SJCRH30 (cell line): ENCODE measurements around the genes CABP7 and ASCC2.

DNA sequence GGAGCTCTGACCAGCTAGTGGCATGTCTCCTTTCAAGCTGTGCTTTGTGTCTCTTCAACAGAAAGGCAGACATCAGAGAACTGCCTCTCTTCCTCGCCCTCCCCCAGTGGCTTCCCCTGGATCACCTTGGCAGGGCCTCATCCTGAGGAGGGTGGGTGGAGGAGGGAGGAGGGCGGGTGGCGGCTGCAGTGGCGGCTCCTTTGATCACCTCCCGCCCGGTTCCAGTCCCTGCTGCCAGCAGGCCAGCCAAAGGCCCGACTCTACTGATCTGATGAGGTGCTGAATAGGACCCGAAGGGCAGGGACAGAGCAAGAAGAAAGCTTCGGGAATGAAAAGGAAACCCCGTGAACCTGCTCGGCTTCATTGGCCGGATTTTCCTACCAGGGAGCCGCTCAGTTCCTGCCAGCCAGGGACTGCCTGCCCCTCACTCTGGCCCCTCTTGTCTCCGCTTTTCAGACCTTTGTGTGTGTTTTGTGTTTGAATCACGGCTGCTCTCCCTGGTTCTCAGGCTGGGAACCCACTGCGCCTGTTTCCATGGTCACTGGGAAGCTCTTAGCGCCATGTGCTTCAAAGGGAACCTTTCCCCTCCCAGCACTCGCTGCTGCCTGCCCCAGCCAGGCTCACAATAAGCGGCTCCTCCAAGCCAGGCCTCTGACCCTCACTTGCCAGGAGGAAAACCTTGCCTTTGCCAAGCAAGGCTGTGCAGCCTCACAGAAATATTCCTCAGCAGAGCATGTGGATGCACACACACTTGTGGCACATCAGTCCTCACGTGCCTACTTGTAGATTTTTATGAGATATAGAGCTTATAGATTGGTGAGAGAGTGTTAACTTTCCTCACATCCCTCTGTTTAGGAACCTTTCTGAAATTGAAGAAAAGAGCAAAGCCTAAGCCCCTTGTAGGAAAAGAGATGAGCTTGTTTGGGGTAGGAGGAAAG is 56.8 kb downstream of the C22orf31 start:
- RAMPAGE, long total RNA: no peak

GRCh38 chr22:29151912-29152724 is 53.6 kb upstream of the EMID1 start:
- RAMPAGE, long total RNA: no peak

- RAMPAGE, long total RNA: no peak
Observed at GRCh38 chr22:29163791-29164216, 41.9 kb upstream of the EMID1 start.

GRCh38 chr22:29202121-29203338 is 3.2 kb upstream of the EMID1 start:
- RAMPAGE, long total RNA: no peak

GRCh38 chr22:29232331-29233097 is 26.8 kb downstream of the EMID1 start:
- RAMPAGE, long total RNA: no peak

DNA sequence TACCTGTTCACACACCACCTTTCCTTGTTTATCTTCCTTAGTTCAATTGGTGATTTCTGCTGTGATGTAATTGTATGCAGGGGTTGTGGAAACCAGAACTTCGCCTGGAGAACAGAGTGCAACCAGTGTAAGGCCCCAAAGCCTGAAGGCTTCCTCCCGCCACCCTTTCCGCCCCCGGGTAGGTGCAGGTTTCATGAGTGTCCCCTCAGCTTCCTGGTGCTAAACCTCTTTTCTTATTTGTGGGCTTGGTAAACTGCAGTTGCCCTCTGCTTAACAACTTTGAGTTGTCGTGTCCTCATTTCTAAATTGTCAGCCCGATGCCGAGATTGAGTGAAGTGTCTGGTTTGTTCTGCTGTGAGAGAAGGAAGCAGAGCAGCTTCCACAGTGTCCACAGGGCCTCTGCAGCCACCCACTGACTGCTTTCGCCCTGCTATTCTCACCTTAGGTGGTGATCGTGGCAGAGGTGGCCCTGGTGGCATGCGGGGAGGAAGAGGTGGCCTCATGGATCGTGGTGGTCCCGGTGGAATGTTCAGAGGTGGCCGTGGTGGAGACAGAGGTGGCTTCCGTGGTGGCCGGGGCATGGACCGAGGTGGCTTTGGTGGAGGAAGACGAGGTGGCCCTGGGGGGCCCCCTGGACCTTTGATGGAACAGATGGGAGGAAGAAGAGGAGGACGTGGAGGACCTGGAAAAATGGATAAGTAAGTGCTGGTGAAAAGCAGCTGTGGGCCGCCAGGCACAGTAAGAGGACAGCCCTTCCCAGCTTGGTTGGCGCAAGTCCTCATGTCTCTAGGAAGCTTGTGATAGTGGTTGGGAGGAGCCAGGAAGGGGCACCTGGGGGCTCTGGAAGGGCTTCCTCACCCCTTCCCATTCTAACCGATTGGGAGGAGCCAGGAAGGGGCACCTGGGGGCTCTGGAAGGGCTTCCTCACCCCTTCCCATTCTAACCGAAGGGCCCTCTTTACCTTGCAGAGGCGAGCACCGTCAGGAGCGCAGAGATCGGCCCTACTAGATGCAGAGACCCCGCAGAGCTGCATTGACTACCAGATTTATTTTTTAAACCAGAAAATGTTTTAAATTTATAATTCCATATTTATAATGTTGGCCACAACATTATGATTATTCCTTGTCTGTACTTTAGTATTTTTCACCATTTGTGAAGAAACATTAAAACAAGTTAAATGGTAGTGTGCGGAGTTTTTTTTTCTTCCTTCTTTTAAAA is 6.9 kb upstream of the GAS2L1 start:
- RAMPAGE, long total RNA: no peak

DNA sequence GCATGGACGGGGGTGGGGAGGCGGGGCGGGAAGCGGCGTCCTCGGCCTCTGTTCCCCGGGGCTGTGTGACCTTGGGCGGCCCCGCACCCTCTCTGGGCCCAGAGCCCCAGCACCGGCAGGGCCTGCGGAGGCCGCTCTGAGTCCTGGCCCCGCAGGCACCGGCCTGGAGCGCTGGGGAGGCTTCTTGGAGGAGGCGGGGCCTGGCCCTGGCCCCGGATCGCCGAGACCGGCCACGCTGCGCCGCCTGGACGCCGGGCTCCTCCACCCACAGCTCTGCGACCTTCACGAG is 685 bp downstream of the GAS2L1 start:
- RAMPAGE, long total RNA: no peak

DNA sequence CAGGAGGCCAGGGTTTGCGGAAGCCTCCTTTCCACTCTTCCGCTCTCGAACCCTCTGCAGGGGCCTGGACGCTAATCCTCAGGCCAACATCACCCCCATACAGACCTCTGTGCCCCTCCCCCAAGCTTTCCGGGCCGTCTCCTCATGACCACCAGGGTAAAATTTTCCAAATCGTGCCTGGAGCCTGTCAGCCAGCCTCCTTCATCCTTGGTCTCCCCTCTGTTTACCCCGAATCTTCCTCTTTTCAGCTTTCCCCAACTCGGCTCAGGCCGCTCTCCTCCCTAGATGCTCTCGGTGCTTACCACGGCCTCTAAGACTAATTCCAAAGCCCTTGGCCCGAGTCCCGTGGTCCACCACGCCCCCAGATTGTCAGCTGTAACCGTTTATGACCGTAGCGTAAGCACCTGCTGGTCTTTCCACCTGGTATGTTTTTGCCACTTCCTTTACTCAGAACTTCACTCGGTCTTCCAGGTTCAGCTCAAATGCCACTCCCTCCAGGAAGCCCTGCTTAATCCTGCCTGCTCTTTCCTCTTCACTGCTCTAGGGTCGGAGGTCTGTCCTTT is 1.4 kb downstream of the RASL10A start:
- RAMPAGE, long total RNA: no peak

DNA sequence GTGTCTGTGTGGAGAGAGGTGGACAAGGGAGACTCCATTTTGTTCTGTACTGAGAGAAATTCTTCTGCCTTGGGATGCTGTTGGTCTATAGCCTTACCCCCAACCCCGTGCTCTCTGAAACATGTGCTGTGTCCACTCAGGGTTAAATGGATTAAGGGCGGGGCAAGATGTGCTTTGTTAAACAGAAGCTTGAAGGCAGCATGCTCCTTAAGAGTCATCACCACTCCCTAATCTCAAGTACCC is 794 bp downstream of the THOC5 start:
- RAMPAGE, long total RNA: no peak

- RAMPAGE, long total RNA: no peak
Observed at GRCh38 chr22:29719778-29720298, at the start of gene CABP7. Gene CABP7, plus strand, starts transcription at chr22:29720003.

- RAMPAGE, long total RNA: no peak
Observed at GRCh38 chr22:29837930-29838740, at the start of gene ASCC2. Gene ASCC2, minus strand, starts transcription at chr22:29838274.

GRCh38 chr22:29883346-29884036 is 517 bp downstream of the MTMR3 start:
- RAMPAGE, long total RNA: no peak

DNA sequence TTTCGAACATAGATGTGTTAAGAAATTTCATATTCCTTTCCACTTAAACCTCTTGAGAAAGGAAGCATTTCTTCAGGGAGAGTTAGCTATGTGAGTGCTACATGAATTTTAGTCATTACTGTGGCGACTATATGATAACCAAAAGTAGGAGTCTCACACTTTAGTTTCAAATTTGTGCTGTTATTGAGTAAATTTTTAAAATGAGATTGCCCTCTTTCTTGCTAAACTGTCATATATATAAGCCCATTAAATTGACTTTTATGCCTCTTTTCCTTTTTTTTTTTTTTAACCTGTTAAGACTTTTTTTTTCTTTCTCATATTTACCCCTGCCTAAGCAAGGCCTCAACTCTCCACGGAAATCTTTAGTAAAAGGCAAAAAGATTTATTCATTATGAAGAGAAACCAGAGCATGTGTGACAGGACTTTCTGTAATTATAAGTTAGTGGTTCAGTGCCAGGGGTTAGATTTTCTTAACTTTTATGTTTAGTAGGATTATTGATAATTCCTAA is 27.5 kb downstream of the MTMR3 start:
- RAMPAGE, long total RNA: no peak

- RAMPAGE, long total RNA: no peak
Observed at GRCh38 chr22:30013155-30013567, 67.1 kb upstream of the HORMAD2 start.

GRCh38 chr22:30025143-30025775 is 55.0 kb upstream of the HORMAD2 start:
- RAMPAGE, long total RNA: no peak

DNA sequence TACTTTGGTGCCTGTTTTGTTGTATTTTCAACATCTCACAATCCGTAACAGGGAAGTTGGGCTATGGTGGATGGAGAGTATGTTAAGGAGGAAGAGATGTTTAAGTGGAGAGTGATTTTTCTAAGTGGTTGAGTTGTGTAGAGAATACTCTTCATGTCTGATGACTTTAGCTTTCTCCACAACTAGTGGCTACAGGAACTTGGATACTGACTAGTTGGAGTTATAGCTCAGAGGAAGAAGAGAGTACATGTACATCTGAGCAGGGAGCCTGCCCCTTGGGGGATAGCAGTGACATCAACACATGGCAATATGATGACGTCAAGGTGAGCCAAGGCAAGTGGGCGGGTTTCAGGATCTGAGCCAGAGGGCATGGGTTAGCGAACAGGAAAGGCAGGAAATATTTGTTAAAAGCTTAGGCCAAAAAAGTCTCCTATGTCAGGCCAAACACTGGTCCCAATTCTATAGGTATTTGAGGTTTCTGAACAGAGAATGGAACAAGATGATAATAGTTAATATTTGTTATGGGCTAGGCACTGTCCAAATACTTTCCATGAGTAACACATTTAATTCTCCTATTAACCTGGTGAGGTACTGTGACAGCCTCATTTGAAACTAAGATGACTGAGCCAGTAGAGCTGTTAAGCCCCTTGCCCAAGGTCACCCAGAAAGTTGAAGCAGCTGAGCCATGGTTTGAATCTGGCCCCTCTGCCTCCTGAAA is 42.0 kb upstream of the HORMAD2 start:
- RAMPAGE, long total RNA: no peak

GRCh38 chr22:30047272-30047878 is 32.9 kb upstream of the HORMAD2 start:
- RAMPAGE, long total RNA: no peak

DNA sequence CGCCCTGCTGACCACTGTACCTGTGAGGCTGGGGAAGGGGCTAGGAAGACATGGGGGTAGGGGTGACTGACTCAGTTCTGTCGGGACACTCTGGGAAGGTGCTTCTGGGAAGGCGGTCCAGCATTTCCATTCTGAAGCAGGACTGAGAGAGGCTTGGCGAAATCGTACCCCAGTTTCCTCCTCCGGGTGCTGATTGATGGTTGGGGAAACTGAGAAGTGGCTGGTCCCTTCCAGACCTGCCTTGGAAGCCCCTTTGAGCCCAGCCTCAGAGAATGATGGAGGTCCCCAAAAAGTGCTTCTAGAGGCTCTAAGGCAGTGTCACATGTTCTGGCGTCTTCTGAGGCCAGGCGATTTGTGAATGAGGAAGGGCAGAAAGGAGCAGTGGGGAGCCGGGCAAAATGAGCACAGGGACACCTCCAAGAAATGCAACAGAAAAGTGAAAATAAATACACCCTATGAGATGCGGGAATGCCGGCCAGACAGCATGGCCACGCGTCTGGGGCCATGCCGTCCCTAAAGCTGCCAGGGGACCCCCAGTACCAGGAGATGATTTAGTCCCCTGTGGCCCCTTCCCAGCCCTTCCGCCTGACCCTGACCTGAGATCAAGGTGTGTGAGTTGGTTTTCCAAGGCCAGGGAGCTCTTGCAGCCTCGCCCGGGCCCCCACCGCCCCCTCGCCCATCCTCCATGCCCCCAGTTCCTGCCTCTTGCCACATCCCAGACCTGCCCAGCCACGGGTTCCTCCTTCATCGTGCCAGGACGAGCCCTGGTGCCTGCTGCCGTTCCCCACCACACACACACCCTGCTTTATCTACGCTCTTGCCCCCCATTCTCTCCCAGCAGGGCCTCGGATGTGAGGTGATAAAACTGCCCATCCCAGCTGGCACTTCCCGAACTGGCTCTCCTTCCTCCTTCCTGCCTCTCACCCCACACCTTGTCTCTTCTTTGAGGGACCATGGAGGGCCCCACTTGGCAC is 1.2 kb upstream of the LIF start:
- RAMPAGE, long total RNA: no peak

DNA sequence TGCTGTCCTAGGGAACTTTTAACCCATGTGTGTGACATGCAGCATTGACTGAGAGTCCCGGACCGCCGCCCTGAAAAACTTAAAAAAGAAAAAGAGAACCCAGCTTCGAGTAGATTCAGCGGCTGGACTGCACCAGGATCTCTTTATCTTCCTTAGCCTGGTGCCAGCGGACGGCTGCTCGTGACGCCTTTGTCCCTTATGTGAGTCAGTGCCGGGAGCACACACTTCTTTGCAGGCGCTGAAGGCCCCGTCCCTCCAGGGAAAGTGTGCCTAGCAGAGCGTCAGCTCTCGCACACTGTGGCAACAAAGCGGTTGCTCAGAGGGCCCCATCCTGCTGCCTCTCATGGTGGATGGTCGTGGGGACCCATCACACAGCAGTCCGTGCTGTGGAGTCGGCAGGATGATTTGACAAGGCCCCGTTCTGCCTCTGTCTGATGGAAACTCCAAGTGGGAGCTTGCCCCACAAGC is 7.9 kb downstream of the OSM start:
- RAMPAGE, long total RNA: no peak

- RAMPAGE, long total RNA: no peak
Observed at GRCh38 chr22:30263274-30263794, 3.3 kb downstream of the OSM start.